Duodenum (tissue), 1 donor: ENCODE measurements around a stretch of chr2.

DNA sequence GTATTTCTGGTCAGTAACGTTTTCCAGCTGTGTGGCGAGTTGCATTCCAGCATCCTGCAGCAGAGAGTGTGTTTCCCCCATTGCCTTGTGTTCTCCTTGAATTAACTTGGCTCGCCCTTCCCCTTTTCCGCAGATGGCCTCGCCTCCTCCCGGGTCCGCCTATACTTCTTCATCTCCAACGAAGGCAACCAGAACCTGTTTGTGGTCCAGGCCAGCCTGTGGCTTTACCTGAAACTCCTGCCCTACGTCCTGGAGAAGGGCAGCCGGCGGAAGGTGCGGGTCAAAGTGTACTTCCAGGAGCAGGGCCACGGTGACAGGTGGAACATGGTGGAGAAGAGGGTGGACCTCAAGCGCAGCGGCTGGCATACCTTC, 3.0 kb downstream of the INHBB start:
- PRO-cap, result no peak

GRCh38 chr2:120398194-120398476, 52.2 kb downstream of the INHBB start:
- PRO-cap, result no peak

- PRO-cap, result no peak
Measured at GRCh38 chr2:120442803-120443476, 97.0 kb downstream of the INHBB start.

DNA sequence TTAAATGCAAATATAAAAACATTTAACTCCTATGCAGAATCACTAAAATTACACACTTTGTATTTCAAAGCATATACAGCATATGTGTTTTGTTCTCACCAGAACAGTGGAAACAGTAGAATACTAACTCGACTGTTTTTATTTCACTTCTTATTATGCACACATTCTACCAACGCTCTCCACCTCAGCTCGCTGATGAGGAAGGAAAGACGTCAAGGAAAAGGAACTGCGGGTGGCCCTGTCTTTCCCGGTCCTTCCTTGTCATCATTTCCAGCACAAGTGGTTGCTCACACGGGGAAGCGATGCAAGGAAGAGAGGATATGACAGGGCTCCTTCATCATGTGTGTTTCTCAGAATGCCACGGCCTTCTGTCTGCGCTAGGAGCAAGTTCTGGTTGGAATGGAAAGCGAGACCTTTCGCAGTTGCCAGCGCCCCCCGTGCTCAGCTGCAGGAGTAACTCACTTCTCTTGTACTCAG, 191.9 kb upstream of the GLI2 start:
- PRO-cap, result unidirectional peak, plus-strand start at position 421 of the sequence

- PRO-cap, result no peak
Measured at GRCh38 chr2:120596837-120597462, 138.7 kb upstream of the GLI2 start.

DNA sequence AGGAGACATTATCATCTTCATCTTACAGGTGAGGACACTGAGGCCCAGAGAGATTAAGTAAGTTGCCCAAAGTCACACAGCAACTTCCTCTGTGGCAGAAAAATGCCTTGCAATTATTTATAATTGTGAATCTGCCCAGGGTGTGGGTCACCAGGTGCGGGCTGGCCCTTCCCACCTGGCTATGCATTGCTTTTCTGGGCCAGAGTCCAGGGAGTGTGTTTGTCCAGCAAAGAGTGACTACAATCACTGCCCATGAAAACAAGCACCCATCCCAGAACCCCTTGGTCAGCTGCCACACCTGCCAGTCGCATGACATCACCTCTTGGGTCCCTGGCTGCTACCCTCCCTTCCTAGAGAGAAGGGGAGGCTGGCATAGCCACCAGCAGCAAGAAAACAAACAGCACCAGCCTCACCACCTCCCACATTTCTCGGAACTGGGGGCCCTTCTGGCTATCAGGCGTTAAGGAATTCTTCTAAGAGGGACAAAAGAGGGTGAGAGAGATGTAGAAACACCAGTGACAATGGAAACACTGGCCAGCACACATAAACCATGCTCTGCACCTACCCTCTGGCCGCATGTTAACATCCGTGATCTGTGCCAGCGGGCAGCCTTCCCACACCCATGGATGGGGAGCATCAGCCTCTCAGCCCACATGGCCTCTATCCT, 109.8 kb upstream of the GLI2 start:
- PRO-cap, result no peak

- PRO-cap, result no peak
Measured at GRCh38 chr2:120654279-120655049, 81.2 kb upstream of the GLI2 start.

GRCh38 chr2:120737493-120738399, 2.1 kb downstream of the GLI2 start:
- PRO-cap, result no peak

DNA sequence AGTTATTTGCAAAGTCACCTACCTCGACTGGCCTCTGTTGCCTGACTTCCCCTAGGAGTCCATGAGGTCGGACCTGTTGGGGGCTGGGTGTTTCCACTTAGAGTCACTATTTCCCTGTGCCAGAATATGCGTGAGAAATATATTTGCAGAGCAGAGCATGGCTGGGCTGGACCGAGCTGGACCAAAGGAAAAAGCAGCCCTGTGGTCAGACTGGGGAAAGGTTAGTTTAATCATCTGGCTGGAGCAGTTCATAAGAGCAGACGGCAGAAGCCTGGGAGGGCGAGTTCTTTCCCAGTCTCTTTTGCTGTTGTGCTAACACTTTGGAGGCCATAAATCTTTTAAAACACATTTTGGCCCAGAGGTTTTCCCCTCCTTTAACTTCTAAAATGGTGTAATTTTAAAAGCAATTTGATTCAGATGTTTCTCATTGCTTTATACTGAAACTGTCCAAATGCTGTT, 66.5 kb downstream of the GLI2 start:
- PRO-cap, result no peak

DNA sequence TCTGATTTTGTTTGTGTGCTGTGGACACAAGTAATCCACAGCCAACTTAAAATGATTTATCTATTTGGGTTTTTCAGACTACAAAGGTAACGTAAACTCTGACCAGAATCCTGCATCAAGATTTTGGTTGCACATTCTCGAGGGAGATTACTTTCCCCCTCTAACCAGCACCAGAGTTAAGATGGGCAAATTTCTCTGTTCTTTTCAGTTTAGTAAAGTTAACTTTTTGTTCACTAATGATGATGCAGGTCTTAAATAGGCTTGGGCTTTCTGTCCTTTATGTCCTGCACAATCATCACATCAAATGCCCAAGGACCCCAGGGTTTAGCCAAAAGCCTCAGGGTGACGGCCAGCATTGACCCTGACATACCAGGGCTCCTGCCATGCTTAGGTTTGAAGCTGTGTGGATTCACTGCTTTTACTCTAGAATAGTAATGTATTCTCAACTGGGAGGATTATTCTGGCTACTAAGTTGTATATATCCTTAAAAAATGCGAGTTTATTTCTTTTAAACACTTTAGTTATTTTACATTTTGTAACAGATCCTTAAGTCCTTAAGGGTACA, 152.6 kb upstream of the TFCP2L1 start:
- PRO-cap, result no peak

DNA sequence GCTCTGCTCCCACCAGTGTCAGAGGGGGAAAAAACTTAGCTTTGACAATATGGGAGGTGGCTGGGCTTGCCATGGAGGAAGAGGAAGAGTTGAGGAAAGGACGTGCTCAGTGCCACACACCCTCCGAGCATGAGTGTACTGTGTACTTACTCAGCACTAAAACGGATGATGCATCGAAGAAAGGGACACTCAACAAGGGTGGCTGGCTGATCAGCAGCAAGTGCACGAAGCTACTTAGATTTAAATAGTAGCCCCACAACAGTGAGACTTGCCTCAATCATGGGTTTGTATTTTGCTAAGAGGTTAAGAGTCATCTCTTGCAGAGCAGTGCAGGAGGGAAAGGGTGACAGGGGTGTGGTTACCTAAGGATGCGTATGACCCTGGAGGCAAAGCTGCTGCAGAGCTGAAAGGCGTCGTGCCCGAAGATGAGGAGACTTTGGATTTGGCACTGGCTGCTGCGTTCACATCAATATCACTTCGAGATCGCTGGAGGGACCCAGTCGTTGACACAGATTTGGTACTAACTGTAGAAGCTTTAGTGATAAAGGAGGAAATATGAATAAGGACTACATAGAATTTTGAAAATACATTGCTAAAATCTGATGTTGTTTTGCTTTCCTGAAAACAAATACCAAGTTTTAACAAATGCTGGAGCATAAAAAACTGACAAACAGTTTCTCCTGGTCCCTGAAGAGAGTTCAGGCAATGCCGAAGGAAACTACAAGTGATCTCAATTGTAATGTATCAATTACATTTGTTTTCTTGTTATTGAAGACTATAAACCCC, 162.2 kb upstream of the TFCP2L1 start:
- PRO-cap, result no peak

DNA sequence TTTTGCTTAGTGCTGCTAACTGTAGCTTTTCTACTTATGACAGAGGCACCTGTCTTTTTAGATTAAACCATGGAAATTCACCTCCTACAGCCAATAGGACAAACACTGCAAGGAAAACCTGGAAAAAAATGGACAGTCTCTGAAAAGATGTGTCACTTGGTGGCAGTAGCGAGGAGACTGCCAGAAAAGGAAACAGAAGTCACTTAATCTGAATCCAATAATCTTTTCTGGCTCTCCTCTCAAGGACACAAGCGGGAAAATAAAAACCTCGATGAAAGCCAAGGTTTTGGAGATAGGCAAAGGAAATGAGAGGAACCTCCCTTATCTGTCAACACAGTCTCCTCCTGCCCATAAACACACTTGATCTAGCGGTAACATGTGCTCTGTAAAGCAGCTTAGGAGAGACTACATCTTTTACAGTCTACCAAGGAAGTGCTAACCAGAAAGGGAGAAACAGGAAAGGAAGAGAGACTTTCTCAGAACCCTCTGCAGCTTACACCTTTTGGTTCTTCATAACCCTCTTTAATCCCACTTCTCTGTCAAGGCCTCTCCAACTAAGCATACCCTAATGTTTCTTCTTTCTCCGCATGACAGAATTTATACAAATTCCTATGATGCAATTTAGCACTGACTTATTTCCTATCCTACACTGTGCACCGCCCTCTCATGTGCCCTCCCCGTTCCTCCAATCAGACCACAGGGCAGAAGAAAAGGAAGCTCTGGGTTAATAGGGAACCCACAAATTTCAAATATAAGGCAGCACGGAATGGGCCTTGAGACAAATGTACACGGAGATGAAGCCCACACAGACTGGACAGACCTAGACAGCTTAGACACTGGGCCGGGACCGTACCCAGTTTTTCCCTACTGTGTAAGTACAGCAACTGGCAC, 52.8 kb downstream of the CLASP1 start:
- PRO-cap, result no peak

DNA sequence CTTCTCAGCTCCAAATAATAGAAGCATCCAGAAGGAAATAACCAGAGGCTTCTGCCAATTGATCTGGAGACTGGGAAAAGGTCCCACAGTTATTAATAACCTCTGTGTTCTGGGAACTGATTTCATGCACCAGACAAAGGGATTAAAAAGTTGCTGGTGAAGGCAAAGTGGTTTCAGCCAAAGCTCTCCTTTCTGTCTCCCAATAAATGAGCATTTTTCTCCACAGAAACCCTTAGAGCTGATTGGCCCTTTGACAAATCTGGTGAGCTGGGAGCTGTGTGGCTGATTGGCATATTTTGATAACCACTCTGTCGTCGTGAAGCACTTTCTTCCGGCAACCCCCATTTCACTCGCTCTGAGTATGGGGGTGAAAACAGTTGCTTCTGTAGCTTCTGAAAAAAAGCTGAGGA, 36.3 kb downstream of the NIFK start:
- PRO-cap, result no peak

DNA sequence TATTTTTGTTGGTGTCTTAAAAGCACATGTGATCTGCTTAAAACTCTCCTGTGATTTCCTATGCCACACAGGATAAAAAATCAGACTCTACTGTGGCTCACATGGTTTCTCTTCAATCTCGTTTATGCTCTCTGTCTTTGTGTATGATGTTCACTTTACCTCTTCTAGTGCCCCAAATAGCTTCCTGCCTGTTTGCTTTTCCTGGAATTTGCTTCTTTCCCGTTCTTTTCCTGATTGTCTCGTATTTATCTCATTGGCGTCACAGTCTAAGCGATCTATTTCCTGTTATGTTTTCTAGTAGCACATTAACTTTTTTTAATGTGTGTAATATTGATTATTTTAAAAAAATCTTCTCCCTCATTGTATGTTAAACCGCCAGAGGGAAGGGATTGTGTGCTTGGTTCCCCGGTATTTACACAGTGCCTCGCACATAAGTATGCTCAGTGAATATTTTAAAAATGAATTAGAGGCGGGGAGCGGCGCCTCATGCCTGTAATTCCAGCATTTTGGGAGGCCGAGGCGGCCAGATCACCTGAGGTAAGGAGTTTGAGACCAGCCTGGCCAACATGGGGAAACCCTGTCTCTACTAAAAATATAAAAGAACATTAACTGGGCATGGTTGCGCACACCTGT, 820 bp downstream of the TSN start:
- PRO-cap, result no peak

DNA sequence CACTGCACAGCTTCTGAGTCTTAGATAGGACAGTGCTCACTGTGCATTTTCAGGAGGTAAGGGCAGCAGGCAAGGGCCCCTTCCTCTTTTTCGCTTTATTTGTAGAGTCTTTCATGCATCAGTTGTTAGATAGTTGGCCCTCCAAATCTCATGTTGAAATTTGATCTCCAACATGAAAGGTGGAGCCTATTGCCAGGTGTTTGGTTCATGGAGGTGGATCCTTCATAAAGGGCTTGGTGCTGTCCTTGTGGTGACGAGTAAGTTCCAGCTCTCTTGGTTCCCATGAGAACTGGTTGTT, 48.1 kb downstream of the TSN start:
- PRO-cap, result no peak

GRCh38 chr2:122019706-122020222, 264.3 kb downstream of the TSN start:
- PRO-cap, result no peak

- PRO-cap, result no peak
Measured at GRCh38 chr2:123659462-123659877, 365.6 kb upstream of the CNTNAP5 start.

DNA sequence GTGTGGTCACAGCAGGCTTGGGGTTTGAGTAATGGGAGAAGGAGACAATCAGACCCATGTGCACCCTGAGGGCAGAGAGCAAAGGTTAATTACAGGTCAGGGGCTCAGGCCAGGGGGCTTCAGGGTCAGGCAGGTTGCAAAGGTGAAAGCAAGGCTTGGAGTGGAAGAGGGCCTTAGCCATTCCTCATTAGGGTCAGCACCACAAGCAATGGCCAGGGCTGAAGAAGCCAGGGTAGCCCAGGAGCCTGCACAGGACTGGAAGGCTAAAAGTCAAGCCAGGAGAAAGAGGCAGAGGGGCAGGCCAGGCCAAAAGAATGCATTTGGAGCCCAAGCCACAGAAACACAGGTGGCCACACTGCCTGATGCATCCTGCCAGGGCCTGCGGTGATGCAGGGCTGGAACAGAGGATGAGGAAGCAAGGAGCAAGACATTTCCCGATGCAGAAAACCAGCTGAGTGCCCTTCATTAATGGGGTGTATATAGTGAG, 209.7 kb upstream of the GYPC start:
- PRO-cap, result no peak

DNA sequence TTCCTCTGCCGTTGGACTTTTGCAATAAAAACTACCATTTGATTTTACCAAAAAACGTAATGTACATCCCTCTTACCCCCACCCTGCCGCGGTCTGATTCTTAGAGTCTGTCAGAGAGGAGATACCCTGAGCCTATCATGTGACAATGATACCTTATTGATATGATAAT, 887 bp downstream of the GYPC start:
- PRO-cap, result no peak

DNA sequence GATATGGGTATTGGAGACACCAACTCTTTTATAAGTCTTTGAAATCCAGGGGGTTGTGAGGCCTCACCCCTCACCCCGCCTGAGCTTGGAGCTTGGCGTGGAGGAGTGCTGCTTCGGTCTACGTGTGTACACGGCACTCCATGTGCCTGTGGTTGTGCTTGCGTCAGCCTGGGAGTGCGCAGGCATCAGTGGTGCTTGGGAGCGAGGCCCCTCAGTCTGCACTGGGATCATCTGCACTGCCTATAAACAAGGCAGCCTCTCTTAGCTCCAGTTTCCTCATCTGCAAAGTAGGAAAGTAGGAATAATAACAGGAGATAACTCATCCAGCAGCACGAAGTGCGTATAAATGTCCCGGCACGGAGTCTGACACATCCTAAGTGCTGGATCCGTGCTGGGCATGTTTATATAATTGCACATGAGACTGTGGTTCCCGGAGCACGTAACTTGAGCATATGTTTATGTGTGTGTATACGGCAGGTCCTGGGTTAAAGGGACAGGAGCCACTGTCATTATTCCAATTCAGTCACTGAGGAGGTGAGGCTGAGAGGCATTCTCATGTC, 1.3 kb downstream of the GYPC start:
- PRO-cap, result bidirectional peak, plus-strand start at position 214 of the sequence, minus-strand start at position 107 of the sequence